ENCODE data around the genes GJE1 and ADAT2.

GRCh38 chr6:140062201-140062556 is 687.7 kb upstream of the CITED2 start:
- PRO-cap, 6 experiments, result no peak in any of the 6 experiments
- RAMPAGE, long total RNA, 2 experiments, result no peak in any of the 2 experiments
- RRBS, result no CpG with 5 or more reads among the region's 2 CpGs

GRCh38 chr6:140343009-140343658 is 968.7 kb upstream of the CITED2 start:
- PRO-cap, 6 experiments, result no peak in any of the 6 experiments
- RAMPAGE, long total RNA, 2 experiments, result no peak in any of the 2 experiments
- RRBS, result no CpG with 5 or more reads among the region's 3 CpGs

GRCh38 chr6:140537652-140538289 is 1163.3 kb upstream of the CITED2 start:
- PRO-cap, 6 experiments, result peak in 2 of 6 experiments; most common plus-strand start chr6:140537989 (in 2)
- RAMPAGE, long total RNA, 2 experiments, result no peak in any of the 2 experiments
- RRBS, result no CpG with 5 or more reads among the region's 6 CpGs

DNA sequence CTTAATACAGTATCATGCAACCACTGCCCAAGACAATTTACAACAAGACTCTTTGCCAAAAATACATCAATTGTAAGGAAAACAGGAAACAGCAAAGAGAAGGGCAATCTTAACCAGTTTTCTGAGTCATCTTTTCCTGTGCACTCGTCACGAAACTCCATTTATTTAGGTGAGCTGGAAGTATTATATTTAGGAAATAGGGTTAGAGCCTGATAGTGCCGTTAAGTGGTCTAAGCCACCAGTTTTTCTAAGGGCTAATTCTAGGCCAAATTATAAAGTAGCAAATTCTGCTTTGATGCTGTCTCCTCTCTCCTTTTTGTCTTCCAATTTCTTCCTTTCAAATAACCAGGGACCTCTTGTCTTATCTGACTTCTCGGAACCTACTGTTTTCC is 1197.8 kb upstream of the CITED2 start:
- PRO-cap, 6 experiments, result no peak in any of the 6 experiments
- RAMPAGE, long total RNA, 2 experiments, result no peak in any of the 2 experiments
- RRBS, result no CpG with 5 or more reads among the region's 4 CpGs

DNA sequence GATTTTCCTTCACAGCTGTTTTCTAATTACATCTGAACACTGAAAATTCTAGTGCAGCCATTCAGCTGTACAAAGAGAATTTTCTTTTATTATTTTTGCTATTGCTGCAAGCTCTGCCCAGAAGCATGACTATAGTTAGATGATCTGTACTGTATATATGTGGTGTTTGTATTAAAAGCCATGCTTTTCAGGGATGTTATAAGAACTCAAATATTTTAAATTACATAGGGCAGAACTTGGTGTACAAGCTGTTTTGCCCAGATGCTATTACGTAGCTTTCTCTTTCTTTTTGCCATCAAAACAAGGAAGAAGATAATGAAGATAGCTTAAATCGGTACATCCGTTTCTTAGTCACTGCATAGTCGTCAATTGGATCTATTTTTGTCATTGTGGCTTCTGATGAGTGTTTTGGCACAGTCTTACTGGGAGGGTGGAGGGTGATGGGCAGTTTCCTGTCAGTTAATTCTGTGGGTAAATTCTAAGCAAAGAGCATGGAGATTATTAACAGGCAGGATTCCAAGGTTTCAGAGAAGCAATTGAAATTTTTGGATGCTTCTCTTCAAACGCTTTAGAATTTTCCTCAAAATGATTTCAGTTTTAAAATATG is 649.2 kb upstream of the GJE1 start:
- PRO-cap, 6 experiments, result peak in 1 of 6 experiments; most common minus-strand start position 371 of the sequence (in 1)
- RAMPAGE, long total RNA, 2 experiments, result no peak in any of the 2 experiments
- RRBS, result no CpG with 5 or more reads among the region's 5 CpGs

DNA sequence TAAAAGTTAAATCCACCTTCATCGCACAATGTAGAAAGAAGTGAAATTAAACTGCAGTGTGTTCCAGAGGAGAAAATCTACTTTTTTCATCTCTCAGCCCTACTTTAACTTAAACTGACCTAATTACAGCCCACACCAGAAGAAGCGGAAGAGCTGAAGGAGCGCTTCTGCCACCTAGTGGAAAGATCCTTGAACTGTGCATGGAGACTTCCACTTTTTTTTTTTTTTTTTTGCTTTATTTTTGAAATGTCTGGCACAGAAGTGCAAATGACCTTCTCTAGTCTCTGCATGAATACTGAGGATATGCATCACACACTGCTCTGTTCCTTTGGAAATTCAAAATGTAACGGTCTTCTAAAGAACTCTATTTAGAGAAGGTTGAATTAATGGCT is 569.9 kb upstream of the GJE1 start:
- PRO-cap, 6 experiments, result peak in 2 of 6 experiments; most common plus-strand start position 280 of the sequence (in 2); most common minus-strand start position 79 of the sequence (in 2)
- RAMPAGE, long total RNA, 2 experiments, result no peak in any of the 2 experiments
- RRBS, result no CpG with 5 or more reads among the region's 4 CpGs

DNA sequence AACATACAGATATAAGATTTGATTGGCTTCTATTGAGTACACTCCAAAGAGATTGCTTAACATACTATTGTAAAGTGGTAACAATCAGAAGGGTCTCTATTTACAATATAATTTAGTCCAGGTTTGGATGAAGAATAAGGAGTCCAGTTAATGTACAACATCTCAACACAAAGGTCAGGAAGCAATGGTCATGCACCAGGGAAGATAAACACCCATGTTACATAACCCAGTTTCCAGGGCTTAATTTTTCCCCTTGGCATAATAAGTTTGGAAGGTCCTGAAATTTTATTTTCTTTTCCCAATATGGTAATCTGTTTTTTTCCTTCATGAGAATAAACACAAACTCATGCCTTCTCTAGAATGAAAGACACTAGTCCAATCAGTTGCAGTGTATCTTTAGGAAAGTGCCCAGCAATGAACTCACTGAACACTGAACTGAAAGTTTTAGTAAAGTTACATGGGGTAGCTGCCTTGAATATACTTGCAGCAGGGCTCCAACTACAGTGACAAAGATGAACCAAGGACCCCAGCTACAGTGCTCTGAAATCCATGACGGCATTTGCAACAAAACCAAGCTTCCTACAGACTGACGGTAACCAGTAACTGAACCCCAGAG is 255.3 kb upstream of the GJE1 start:
- PRO-cap, 6 experiments, result no peak in any of the 6 experiments
- RAMPAGE, long total RNA, 2 experiments, result no peak in any of the 2 experiments
- RRBS, result no CpG with 5 or more reads among the region's 2 CpGs

DNA sequence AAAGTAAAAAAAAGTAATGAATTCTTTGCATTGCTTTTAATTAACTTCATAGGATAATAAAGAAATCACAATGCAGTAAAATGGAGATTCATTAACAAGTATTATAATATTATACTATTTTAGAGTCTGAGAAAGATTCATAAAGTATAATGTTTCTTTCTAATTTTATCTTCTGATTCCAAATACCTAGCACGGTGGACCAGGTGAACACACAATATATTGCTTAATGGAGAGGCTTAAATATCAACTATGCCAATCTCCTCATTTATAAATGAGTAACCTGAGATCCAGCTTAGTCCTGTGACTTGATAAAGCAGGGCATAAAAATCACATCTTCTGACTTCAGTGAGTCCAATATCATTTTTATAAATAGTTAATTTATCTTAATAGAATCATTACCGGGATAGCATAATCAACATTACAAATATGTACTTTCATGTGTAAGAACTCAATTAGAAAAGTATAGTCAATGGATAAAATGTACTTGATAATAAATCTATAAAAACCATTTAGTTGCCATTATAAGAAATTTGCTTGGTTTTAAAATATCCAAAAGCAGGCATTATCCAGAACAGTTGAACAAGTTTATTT is 144.4 kb upstream of the GJE1 start:
- PRO-cap, 6 experiments, result no peak in any of the 6 experiments
- RAMPAGE, long total RNA, 2 experiments, result no peak in any of the 2 experiments
- RRBS, result no CpG with 5 or more reads among the region's 2 CpGs

DNA sequence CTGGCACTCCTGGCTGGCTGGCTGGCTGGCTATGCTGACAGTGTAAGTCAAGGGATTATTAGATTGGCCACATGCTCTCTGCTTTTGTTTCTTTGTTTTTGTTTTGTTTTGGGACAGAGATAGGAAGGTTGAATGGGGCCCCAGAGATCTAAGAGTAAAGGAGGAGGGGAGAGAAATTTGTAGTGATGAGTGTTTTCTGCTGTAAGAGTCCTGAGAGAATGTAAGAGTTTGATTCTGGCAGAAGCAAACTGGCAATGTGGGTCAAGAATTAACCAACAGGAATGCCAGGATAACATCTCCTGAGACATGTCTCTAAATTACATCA is at the start of gene GJE1:
TSS of gene GJE1 (plus strand) at position 73 of the 325 bp plus-strand sequence.
- PRO-cap, 6 experiments, result no peak in any of the 6 experiments
- RAMPAGE, long total RNA, 2 experiments, result no peak in any of the 2 experiments

DNA sequence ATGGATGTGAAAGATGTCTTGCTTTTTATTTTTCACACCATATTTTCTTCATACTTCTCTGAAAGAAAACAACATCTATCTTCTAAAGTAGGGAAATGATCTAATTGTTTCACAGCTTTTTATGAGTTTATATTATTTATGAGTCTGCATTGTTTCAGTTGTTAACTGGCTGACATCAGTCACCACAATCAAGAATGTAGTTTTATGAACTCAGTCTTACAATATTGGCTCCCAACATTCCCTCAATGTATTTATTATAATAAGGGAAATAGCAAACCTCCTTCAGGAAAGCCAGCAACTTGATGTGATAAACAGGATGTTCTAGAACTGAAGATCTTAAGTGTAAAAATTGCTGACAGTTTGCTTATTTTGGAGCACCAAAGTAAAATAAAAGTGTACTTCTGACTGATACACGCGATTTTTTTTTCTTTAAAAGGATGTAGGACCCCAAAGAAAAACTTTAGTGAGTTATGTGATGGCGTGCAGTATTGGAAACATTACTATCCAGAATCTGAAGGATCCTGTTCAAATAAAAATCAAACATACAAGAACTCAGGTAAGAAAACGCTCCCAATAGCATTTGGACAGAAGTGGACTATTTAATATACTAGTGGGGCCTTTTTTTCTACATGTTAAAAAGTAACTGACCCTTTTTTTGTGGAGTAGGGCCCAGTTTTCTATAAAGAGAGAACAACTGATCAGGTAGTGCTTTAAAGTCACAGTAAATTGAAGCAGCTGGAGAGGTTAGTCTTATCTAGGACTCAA is 106.1 kb downstream of the ADGRG6 start:
- PRO-cap, 6 experiments, result no peak in any of the 6 experiments
- RAMPAGE, long total RNA, 2 experiments, result no peak in any of the 2 experiments
- RRBS, result no CpG with 5 or more reads among the region's 4 CpGs

DNA sequence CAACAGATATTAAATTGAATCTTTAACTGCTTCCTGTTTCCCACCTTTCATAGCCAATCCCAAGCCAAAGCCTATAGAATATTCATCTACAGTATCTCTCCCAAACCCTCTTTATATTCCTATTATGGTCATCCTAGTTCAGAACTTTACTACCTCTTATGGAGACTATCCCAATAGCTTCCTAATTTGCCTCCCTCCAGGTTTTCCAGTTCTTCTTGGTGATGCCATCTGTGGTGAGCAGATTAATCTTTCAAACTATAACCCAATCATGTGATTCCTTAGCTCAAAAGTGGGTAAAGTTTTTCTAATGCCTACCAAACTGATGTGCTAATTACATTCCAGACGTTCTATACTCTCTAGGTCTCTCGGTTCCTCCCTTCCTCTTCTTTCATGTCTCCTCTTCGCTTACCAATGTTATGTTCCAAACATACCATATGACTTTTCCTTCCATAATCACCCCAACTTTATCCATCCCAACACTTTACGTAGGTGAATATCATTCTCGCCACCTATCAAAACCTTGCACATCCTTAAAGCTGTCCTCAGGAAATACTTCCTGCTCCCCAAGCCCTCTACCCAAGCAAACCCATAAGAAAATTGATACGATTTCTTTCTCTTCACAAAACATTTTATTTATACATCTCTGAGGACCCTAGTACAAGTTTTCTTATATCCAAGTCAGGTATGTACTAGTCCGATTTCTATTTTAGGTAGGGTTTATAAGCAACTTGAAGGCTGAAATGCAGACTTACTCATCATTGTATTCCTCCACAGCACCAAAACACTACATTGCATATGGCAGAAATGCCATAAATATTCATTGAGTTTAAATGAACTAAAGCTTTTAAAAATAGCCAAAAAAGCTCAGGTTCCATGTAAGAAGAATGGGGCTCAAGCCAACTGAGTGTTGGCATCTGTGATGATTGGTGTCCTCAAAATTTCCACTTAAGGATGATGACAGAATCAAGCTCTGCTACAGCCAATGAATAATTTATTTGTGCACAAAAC is 115.8 kb downstream of the HIVEP2 start:
- PRO-cap, 6 experiments, result no peak in any of the 6 experiments
- RAMPAGE, long total RNA, 2 experiments, result no peak in any of the 2 experiments
- RRBS, result no CpG with 5 or more reads among the region's 7 CpGs

DNA sequence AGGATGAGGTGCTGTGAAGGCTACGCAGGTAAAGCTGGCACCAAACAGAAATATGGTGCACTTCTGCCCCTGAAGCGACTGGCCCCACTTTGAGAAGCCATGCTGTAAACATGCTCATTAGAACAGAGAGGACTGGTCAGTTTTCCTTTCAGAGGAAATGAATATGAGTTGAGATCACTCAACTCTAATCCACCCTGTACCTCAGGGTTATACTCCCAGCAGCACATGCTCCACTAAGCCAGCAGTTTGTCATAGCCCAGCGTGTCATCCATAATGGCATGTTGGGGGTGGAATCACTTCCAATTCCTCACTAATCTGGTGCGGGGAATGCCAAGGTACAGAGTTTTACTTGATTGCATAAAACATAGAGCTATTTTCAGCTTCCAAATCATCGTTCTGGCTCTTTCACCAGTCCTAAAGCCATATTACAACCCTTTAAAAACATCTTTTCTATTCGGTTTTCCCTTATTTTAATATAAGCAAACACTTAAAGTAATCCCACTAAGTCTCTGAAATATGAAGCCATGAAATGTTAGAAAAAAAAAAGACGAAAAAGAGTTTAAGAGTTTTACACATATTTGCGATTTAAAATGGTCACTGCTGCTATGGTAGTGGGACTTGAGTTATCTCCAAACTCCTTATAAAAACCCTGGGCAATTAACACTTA is 98.0 kb downstream of the HIVEP2 start:
- PRO-cap, 6 experiments, result peak in 2 of 6 experiments; most common minus-strand start position 91 of the sequence (in 1)
- RAMPAGE, long total RNA, 2 experiments, result no peak in any of the 2 experiments
- RRBS, result no CpG with 5 or more reads among the region's 8 CpGs

DNA sequence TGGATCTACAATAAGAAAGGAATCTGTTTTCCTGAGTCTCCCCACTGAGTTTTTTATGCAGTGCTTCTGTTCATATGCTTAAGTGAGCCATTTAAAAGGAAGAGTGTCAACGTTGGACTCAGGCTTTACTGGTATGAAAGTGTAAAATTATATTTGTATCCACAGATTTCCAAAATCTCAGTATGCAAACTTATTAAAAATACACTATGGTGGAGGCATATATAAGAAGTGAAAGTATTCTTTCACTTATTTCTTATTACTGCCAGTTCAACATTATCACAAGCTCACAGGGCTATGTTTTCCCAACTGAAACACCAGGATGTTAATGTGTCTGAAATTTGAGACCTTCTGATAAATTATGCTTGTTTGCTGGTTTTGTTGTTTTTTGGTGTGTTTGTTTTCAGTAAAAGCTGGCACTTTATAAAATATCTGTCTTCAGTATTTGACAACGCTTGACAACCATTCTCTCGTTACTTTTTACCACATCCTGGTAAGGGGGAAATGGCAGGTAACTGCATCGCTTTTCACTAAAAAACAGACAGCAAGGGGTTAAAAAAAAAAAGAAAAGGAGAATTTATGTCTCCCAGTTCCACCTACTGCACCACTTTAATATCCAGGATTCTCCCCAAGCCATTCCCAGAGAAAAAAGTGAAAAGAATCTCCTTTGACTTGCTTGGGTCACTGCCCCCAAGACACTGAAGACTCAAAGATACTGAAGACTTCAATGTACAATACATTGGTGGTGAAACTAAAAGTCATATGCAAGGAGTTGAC is 89.1 kb downstream of the HIVEP2 start:
- PRO-cap, 6 experiments, result no peak in any of the 6 experiments
- RAMPAGE, long total RNA, 2 experiments, result no peak in any of the 2 experiments
- RRBS, result no CpG with 5 or more reads among the region's 4 CpGs

DNA sequence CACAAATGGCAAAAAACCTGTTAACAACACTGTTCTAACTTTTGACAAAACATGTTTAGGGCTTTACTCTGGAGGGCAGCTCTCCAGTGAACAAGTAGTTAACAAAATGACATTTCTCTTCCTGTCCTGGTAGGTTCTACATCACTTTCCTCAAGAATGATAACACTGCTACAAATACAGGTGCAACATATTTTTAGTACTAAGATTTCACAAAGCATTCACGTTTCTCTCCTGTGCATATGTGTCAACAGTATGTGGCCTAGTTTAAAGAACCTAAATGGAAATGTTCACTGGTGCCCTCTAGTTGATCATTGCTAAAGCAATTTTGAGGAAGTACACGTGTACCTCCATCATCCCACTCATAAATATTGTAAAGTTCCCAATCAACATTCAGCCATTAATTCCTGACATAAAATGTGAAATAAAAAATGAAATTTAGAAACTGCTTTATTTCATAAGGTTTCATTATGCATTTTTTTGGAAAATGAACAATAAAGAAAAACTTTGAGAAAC is 58.2 kb downstream of the HIVEP2 start:
- PRO-cap, 6 experiments, result no peak in any of the 6 experiments
- RAMPAGE, long total RNA, 2 experiments, result no peak in any of the 2 experiments
- RRBS, result no CpG with 5 or more reads among the region's 2 CpGs

DNA sequence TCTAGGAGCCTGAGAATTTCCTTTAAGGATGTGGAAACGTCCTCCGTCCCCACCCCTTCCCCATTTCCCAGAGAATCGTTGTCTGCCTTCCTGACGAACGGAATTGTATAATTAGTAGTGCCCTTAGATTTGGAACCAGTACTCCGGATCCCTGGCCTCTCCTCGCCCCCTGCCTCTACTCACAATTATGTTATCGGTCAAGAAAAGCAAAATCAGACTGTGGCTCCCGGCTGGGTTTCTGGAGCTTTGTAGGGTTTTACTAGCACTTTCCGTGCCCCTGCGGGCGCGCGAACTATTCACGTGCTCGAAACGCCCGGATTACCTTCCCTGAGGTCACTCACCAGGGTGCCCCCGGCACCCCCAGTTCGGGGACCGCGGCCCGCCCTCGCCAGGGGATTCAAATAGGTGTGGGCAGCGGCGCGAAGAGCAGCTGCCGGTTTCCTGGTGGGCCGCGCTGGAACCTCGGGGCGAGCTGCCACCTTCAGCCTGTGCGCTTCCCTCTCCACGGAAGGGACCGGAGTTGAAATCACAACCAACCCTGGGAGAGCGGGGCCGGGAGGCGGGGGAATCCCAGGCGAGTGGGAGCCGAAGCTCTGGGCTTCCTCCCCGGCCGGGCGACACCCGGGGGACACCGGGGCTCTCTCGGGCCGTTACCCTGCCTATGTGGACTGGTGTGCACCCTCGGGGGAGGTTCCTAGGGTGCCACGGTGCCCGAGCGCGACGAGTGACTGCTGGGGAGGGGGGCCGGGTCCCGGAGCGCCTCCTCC is 1.9 kb upstream of the HIVEP2 start:
- PRO-cap, 6 experiments, result peak in 4 of 6 experiments; most common plus-strand start position 400 of the sequence (in 3); most common minus-strand start position 670 of the sequence (in 2)
- RAMPAGE, long total RNA, 2 experiments, result no peak in any of the 2 experiments
- RRBS, result 1% methylated on average over 41 of the region's 56 CpGs

GRCh38 chr6:143039080-143039561 is 21.6 kb upstream of the AIG1 start:
- PRO-cap, 6 experiments, result no peak in any of the 6 experiments
- RAMPAGE, long total RNA, 2 experiments, result no peak in any of the 2 experiments
- RRBS, result no CpG with 5 or more reads among the region's 2 CpGs

DNA sequence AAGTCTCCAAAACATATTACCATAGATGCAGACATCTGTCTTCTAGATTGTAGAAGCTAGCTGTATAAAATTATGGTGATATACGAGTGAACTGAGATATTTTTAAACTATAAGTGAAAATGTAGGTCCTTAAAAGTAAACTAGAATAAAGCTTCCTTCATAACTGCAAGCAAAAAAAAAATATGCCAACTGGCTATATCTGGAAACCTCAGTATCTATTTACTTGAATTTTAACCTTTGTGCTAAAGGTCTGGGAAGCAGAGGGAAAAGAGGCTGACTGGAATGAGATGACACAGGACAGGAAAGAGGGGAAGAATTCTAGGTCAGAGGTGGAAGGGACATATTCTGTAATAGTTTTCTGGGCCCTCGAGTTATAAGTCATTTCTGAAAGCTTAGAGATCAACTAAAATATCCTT is 46.7 kb downstream of the AIG1 start:
- PRO-cap, 6 experiments, result no peak in any of the 6 experiments
- RAMPAGE, long total RNA, 2 experiments, result no peak in any of the 2 experiments
- RRBS, result no CpG with 5 or more reads among the region's 2 CpGs

- PRO-cap, 6 experiments, result peak in 6 of 6 experiments; most common plus-strand start chr6:143450915 (in 5); most common minus-strand start chr6:143450673 (in 4)
- RAMPAGE, long total RNA, 2 experiments, result start-site peak on the plus strand in 2 of 2 experiments, at chr6:143450804-143450977 at its widest, 134 to 405 reads per replicate; start-site peak on the minus strand in 2 of 2 experiments, at chr6:143450669-143450695 at its widest, 16 to 21 reads per replicate
- RRBS, result 2% methylated on average over 4 of the region's 60 CpGs
Measured at GRCh38 chr6:143450004-143451022, at the start of gene ADAT2. ADAT2 (minus strand) TSS chr6:143450695.

DNA sequence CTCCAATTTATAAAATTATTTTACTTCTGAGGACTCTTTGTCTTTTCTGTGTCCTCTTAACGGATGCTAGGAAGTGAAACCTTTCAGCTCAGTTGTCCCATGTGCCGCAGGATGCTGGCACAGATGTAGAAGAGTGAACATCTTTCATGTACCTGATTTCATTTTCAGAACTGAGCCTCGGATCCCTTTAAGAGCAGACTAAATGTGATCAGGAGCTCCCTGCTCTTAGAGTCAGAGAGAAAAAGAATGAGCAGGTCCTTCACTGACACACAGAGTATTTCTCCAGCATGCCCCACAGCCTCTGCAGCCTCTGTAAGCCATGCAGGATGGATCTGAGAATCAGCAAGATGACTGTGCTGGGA is 27.6 kb upstream of the FUCA2 start:
- PRO-cap, 6 experiments, result no peak in any of the 6 experiments
- RAMPAGE, long total RNA, 2 experiments, result no peak in any of the 2 experiments
- RRBS, result no CpG with 5 or more reads among the region's 3 CpGs

DNA sequence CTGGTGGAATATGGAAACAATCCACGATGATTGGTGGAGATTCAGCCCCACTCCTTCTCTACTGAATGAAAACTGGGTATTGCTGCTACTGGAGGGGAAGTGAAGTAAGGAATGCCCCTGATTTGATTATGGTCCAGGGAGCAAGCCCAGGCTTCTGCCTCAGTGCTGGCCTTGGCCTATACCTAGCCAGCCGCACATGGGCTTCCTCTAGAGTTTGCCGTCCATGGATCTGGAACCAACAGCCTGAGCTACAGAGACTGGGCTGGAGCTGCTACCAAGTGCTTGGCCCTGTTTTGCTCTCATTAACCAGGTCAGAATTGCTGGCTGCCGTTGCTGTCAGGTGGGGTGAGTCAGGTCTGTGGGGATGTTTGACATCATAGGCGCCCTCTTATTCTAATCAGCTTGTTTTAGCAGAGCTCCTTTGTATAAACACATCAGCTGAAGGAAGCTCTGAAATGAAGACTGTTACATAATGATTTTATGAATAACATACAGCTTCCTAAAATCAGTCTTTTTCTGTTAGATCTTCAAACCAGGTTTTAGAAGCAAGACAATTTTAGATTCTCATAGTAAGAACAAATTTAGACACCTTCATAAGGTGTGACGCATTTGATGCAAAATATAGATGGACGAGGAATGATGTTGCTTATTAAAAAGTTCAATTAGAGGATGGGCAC is 83.1 kb upstream of the PHACTR2 start:
- PRO-cap, 6 experiments, result no peak in any of the 6 experiments
- RAMPAGE, long total RNA, 2 experiments, result no peak in any of the 2 experiments
- RRBS, result no CpG with 5 or more reads among the region's 7 CpGs

All from heart left ventricle (tissue), 7 donors.